Stomach (tissue), 7 donors: ENCODE results near the genes HTN3, CABS1 and SMR3A.

DNA sequence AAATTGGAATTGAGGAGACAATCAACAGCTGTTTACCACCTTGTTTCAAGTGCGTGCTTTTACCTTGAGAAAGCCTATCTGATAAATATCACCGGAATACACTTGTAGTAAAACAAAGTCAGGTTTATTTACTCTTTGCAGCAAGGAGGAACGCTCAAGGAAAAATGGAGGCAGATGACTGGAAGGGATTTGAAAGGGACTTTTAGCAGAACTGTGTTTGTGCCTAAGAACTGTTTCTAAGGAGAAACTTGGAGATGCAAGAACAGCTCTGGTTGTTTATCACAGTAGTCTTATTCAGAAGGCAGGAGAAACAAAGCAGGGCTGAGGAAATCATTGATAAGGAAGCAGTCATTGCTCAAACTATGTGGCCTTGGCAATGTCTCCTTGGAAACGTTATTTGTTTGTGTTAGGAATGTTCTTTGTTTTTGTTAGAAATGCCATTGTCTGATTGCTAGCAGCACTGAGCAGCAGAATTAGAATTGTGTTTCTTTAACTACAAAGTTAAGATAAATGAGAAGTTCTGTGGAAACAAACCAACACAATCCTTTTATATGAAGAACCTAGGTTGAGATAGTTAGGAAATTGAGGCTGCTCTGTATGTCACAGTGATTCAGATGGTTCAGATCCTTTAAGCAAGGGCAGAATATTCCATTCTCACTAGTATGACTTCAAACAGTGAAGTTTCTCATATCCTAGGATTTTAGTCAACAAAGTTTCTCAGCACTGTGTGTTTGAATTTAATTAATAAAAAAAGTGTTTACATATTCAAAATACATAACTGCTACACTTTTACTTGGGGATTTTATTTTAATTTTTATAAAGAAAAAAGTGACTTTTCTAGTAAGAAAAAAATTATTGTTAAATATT lies 1191.3 kb upstream of the IGFBP7 start:
- PRO-cap = no peak
- RAMPAGE, long total RNA, 5 experiments = no peak in any of the 5 experiments
- RRBS = no CpG with 5 or more reads among the region's 4 CpGs

- PRO-cap = no peak
- RAMPAGE, long total RNA, 5 experiments = start-site peak on the plus strand in 1 of 5 experiments, at chr4:62133766-62133773 at its widest, 13 reads per replicate
These were observed 933.4 kb downstream of the ADGRL3 start for GRCh38 chr4:62133367-62134001.

DNA sequence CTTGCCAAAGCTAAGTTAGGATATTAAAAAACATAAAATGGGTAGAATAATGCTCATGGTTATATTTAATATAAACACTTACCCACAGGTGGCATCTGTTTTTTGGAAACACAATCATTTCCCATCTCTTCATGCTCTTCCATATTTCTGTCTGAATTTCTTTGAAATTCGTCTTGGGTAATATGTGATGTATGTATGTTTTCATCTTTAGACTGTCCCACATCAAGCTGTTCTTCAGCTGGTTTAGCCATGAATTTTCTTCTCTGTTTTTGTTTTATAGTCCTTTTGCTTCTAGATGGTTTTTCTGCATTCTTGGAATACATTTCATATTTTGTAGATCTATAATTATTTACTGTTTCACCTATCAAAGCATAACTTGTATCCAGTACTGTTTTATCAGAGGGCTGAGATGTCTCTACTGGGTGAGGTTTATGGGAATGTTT lies 31.3 kb downstream of the CENPC start:
- PRO-cap = no peak
- RAMPAGE, long total RNA, 5 experiments = start-site peak on the minus strand in 1 of 5 experiments, centred at positions 176 to 350 of the sequence, 8 to 12 reads per replicate
- RRBS = no CpG with 5 or more reads among the region's 1 CpG

- PRO-cap = no peak
- RAMPAGE, long total RNA, 5 experiments = no peak in any of the 5 experiments
- RRBS = no CpG with 5 or more reads among the region's 13 CpGs
These were observed 20.4 kb downstream of the UGT2B15 start for GRCh38 chr4:68649897-68650575.

DNA sequence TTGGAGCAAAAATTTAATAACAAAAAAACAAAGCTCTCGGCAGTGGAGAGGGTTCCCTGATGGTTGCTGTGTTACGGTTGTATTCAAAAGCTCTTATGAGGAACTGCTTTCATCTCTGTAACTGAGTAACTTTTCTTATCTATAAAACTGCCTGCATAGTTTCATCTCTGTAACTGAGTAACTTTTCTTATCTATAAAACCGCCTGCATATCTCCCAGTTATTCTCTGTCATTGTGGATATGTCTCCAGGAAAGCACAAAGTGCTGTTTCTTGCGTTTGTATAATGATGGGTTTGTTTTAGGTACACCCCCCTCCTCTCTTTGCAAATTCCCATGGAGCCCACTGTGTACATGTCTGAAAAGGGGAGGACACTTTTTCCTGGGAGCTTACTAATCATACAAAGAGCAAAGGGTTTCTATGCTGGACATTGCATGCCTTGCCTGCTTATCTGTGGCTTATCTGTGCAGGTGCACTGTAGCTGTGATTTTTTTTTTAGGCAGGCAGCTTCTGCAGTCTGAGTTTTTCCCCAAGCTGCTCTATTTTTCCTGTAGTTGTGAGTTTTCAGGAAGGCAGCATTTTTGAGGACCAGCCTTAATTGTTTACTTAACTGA lies 62.6 kb upstream of the UGT2B15 start:
- PRO-cap = no peak
- RAMPAGE, long total RNA, 5 experiments = no peak in any of the 5 experiments
- RRBS = no CpG with 5 or more reads among the region's 4 CpGs

DNA sequence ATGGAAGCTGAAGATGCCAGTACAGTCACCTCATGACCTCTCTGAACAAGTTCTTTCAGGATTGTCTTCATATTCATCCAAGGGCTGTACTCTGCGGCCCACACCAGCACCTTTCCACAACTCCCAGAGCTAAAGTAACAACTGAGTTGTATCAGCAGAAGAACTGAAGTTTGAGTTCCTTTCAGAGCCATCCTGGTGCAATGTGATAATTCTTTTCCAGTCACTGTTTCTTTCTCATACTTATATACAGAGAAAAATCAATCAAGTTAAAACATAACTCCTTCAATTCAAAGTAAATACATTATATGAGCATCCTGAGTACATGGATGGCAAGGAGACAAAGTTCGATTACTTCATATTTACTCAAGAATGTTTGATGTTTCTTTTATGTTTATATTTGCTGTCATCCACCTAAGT lies 68.6 kb upstream of the UGT2A3 start:
- PRO-cap = no peak
- RAMPAGE, long total RNA, 5 experiments = no peak in any of the 5 experiments
- RRBS = no CpG with 5 or more reads among the region's 2 CpGs

DNA sequence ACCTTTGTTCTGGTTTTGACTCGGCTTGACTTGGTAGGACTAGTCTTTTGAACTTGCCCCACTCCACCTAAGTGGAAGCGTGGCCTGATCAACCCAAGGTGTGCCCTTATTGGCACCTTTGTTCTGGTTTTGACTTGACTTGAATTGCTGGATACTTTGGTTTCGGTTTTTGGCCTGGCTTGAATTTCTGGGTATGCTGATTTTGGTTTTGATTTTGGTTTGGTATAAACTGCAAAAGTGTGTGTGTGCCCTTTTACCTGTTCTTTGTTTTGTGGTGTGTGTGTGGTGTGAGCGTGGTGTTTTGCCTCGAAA lies 44.6 kb upstream of the UGT2B7 start:
- PRO-cap = no peak
- RAMPAGE, long total RNA, 5 experiments = no peak in any of the 5 experiments
- RRBS = no CpG with 5 or more reads among the region's 5 CpGs

GRCh38 chr4:69116515-69117003 lies 20.3 kb downstream of the UGT2B7 start:
- PRO-cap = unidirectional peak, minus-strand start at chr4:69116758
- RAMPAGE, long total RNA, 5 experiments = no peak in any of the 5 experiments
- RRBS = no CpG with 5 or more reads among the region's 2 CpGs

DNA sequence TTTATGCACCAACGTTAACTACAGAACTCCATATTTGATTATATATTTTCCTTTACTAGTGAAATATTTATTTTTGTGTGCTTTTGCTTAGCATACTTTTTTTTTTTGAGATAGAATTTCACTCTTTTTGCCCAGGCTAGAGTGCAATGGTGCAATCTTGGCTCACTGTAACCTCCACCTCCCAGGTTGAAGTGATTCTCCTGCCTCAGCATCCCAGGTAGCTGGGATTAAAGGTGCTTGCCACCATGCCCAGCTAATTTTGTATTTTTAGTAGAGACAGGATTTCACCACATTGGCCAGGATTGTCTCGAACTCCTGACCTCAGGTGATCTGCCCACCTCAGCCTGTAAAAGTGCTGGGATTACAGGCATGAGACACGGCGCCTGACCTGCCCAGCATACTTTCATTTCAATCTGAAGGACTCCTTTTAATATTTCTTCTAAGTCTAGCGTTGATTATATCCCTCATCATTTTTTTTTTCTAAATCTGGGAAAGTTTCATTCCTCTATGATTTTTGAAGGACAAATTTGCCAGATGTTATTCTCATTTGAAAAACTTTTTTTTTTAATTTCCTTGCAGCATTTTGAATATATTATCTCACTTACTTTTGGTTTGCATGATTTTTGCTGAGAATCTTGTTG lies 45.4 kb downstream of the UGT2B11 start:
- PRO-cap = no peak
- RAMPAGE, long total RNA, 5 experiments = no peak in any of the 5 experiments
- RRBS = no CpG with 5 or more reads among the region's 5 CpGs

DNA sequence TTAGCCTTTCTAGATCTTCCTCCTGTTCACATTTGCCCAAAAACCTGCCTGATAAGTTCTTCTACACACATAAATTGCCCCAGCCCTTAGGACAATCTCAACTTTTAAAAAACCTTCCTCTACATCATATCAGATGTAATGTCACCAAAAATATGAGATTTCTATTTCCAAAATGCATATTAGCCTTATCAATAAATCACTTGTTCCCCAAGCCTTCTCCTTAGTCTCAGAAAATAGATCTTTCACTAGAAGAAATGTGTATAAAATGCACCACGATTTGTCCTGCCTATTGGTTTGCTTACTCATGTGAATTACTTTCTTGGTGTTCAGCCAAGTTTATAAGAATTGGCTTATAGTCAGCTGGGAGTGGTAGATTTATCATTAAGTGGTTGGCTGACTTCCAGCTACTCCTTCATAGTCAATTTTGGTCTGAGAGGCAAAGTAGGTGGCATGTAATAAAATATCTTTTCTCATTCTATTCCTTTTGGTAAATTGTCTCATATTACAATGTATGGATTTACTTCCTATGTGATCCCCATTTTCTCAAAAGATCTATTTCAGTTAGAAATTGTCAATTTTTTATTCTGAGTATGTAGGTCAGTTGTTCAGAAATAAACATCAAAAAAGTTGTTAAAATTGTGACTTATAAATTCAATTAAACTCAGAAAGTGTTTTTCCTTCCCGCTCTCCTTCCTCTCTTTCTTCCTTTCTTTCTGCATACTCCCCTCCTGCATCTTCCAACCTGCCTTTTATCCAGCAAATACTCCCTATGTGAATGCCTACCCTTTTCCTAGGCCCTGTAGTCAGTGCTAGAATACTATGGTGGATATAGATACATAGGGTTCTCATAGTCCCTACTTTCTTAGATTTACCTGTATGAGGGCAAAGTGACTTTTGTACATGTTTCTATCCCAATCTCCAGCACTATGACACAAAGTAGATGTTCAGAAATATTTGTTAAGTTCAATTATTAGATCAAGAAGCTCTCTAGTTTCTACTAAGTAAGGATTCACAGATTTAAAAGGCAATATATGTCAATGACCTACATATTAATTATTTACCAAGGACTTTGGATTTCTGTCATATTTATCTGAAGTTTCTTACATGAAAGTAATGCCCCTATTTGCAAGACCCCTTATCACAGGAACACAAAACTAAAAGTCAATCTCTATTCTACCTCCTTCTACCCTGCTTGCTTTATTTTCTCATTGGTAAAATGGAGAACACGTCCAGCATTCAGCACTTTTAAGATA lies 971 bp downstream of the SULT1E1 start:
- PRO-cap = no peak
- RAMPAGE, long total RNA, 5 experiments = start-site peak on the minus strand in 1 of 5 experiments, centred at positions 231 to 1,054 of the sequence, 5 to 8 reads per replicate
- RRBS = no CpG with 5 or more reads among the region's 3 CpGs

DNA sequence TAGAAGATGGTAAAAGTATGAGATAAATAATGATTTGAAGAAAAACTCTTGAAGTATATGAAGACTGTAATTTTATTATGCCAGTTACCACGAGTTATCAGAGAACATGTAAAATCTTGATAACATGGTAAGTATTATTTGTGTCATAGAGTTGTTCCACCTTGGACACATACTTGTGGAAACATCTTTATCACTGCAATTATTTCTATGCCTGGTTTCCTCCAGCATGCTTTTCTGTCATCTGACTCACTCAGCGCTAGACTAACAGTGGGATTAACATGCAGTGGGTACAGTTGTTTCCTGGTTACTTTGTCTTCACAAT lies 327 bp upstream of the STATH start:
- PRO-cap = no peak
- RAMPAGE, long total RNA, 5 experiments = no peak in any of the 5 experiments
- RRBS = no CpG with 5 or more reads among the region's 2 CpGs

- PRO-cap = no peak
- RAMPAGE, long total RNA, 5 experiments = no peak in any of the 5 experiments
- RRBS = no CpG with 5 or more reads among the region's 9 CpGs
These were observed at the start of gene HTN3 for GRCh38 chr4:70028030-70028564. Gene HTN3, plus strand, starts transcription at chr4:70028459.

GRCh38 chr4:70334841-70335209 lies at the start of gene CABS1:
Gene CABS1, plus strand, starts transcription at chr4:70334981.
- PRO-cap = no peak
- RAMPAGE, long total RNA, 5 experiments = no peak in any of the 5 experiments
- RRBS = no CpG with 5 or more reads among the region's 3 CpGs

DNA sequence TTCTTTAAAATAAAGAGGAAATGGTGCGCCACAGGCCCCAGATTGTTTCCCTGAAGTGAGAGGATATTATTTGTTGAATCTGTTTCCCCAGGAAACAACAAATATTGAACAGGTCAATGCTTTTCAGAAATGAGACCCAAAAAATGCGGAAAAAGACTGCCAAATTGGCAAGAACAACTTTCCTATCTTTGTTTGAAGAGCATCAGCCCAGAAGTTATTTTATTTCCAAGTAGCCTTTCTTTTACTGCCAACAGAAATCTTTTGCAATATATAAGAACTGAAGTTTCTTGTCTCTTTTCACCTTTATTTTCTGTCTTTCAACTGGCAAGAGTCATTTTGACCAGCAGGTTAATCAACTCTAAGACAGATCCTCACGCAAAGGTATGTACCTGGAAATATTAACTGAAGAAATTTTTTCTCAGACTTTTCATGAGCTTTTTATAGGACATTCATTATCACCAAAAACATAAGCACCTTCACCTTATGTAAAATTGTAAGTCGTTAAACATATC lies at the start of gene SMR3A:
SMR3A (plus strand) TSS at position 299 of the 512 bp plus-strand sequence.
- PRO-cap = no peak
- RAMPAGE, long total RNA, 5 experiments = no peak in any of the 5 experiments
- RRBS = no CpG with 5 or more reads among the region's 4 CpGs

- PRO-cap = no peak
- RAMPAGE, long total RNA, 5 experiments = start-site peak on the minus strand in 1 of 5 experiments, at chr4:70662092-70662189 at its widest, 334 reads per replicate
- RRBS = no CpG with 5 or more reads among the region's 6 CpGs
These were observed 4.3 kb downstream of the JCHAIN start for GRCh38 chr4:70662042-70662469.

DNA sequence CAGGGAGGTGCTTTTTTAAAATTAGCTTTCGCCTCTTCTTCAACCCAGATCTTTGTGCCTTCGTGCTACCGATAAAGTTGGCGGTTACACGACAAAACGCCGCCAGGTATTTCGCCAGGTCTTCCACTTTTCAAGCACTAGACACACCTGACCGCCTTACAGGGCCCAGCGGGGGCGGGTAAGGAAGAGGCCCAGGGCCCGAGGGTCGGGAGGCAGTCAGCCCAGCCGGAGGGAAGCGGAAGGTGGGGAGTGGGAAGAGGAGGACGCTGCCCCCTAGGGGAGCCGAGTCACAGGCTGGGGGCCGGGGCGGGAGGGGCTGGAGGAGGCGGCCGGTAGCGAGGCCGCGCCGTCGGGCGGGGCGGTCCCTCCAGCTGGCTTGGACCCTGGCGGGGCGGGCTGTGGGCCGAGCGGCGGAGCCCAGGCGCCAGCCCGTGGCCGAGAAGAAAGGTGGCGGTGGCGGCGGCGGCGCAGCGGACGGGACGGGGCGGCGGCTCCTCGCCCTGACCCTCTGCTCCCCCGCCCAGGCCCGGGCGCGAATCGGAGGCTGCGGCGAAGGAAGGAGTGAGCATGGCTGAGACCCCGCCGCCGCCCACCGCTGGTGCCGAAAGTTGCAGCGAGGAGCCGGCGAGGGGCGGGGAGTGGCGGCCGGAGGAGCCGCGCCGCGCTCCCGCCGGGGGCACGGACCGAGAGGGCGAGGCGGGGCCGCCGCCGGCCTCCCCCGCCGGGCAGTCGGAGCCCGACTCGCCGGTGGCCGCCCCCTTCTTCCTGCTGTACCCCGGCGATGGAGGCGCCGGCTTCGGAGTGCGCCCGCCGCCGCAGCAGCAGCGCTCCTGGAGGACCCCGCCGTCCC lies 16.3 kb downstream of the UTP3 start:
- PRO-cap = bidirectional peak, plus-strand start at position 441 of the sequence, minus-strand start at position 244 of the sequence
- RAMPAGE, long total RNA, 5 experiments = start-site peak on the plus strand in 2 of 5 experiments, centred at positions 425 to 756 of the sequence, 22 to 175 reads per replicate
- RRBS = 1% methylated on average over 31 of the region's 97 CpGs

- PRO-cap = no peak
- RAMPAGE, long total RNA, 5 experiments = start-site peak on the plus strand in 1 of 5 experiments, at chr4:70717247-70717346 at its widest, 10 reads per replicate
- RRBS = no CpG with 5 or more reads among the region's 3 CpGs
These were observed 4.7 kb upstream of the RUFY3 start for GRCh38 chr4:70716947-70717586.

- PRO-cap = no peak
- RAMPAGE, long total RNA, 5 experiments = no peak in any of the 5 experiments
These were observed 897 bp downstream of the MOB1B start for GRCh38 chr4:70903214-70903317.

GRCh38 chr4:71373067-71373679 lies 186.1 kb downstream of the SLC4A4 start:
- PRO-cap = no peak
- RAMPAGE, long total RNA, 5 experiments = start-site peak on the plus strand in 1 of 5 experiments, at chr4:71373107-71373757 at its widest, 33 reads per replicate
- RRBS = no CpG with 5 or more reads among the region's 2 CpGs

DNA sequence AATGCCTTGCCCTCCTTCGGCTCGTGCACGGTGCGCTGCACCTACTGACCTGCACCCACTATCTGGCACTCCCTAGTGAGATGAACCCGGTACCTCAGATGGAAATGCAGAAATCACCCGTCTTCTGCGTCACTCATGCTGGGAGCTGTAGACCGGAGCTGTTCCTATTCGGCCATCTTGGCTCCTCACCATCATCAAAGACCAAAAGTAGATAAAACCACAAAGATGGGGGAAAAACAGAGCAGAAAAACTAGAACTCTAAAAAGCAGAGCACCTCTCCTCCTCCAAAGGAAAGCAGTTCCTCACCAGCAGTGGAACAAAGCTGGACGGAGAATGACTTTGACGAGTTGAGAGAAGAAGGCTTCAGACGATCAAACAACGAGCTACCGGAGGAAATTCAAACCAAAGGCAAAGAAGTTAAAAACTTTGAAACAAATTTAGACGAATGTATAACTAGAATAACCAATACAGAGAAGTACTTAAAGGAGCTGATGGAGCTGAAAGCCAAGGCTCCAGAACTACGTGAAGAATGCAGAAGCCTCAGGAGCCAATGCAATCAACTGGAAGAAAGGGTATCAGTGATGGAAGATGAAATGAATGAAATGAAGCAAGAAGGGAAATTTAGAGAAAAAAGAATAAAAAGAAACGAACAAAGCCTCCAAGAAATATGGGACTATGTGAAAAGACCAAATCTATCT lies 232.7 kb downstream of the SLC4A4 start:
- PRO-cap = no peak
- RAMPAGE, long total RNA, 5 experiments = start-site peak on the plus strand in 3 of 5 experiments, centred at positions 434 to 512 of the sequence, 11 to 31 reads per replicate
- RRBS = no CpG with 5 or more reads among the region's 17 CpGs